Trachea (tissue), 1 donor: ENCODE measurements around the genes HCAR1, DENR and ABCB9.

- PRO-cap = no peak
Observed at GRCh38 chr12:122352628-122352990, 69.9 kb downstream of the CLIP1 start.

DNA sequence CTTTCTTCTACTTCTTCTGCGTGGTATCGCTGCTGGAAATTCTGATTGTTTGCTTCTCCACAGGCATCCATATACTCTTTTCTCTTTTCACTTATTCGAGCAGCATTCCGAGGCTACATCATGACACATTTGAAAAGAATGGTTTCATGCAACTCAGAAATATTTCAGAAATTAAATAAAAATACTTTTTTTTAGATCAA is 18.9 kb downstream of the ZCCHC8 start:
- PRO-cap = no peak

DNA sequence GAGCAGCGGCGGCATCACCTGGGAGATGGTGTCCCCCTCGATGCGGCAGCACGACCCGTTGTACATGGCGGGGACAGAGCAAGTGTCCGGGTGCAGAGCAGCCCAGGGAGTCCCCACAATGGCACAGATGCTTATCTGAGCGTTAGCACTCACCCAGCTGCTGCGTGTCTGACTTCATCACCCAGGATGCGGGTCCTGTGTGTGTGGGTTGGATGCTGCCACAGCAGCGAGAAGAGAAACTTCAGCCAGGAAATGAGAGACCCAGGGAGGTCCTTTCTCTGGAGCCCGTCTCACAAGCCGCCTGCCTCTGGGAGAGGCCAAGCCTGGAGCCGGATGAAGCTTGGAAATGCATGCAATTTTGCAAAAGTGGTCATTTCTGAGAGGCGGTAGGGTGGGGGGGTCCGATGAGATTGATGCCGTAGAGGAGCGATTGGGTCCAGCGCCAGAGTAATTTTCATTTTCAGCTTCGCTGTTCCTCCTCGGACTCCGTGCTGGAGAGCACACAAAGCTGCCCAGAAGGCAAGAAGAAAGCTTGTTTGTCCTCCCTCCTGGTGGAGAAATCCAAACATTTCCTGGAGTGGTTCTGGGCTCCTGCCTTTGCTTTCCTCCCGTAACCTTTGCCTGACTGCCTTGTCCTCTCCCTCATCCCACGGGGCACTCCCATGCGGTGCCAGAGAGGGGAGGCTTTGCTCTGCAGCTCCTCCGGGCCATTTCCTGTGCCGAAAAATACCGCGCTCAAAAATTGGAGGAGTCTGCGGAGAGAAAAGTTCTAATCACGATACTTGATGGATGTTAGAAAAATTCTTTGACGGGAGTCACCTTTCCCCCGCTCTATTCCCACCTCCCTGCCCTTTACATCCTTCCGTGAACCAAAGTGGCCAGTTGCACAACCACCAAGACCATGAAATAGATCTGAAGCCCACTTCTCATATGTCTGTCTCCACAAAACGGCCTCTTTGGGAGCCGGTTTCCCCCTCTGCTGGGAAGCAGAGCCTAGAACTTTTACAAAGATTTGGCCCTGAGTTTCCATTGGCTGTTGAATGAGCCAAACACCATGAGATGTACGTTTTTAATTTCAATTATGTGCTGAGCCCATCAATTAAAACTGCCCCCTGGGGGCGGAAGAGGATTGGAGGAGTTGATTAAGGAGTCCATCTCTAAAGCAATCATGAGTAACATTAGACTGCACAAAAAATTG is at the start of gene HCAR1:
Gene HCAR1 (minus strand): TSS at position 571 of the 1,198 bp plus-strand sequence.
- PRO-cap = no peak

DNA sequence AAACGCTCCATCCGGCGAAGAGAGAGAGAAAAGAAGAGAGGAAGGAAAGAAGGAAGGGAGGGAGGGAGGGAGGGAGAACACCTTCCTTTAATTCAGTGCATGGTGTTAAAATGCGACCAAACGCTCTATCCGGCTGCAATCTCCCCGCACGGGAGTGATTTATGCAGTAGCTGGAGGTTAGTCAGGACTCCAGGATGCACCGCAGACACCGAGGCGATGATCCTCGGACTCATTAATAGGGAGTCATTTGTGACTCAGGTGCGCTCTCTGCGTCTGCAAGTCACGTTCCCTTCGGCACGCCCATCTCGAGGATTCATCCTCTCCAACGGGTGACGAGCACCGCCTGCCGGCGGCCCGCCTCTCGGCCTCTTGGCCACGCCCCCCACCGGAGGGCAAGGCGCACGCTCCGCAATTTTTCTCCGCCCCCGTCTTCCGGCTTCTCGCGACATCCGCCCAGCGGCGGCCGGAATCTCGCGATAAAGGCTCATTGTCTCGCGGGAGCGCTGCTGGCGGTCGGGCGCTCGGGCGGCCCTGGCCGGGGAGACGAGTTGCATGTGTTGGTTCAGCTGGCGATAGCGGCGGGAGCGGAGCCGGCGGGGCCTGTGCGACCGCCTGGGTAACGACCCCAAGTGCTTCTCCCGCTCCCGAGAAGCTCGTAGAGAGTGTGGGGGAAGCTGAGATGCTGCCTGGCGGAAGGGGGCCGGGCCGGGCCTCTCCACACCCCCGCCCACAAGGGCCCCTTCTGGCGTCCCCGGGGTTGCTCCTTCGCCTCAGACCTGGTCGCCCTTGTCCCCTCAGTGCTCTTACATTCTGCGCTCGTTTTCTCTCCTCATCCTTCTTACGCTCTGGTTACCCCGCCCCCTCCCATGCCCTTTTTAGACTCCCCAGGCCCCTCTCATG is at the start of gene DENR:
Gene DENR (plus strand): TSS at position 490 of the 900 bp plus-strand sequence.
- PRO-cap = bidirectional peak, plus-strand start at position 490 of the sequence, minus-strand start at position 237 of the sequence

- PRO-cap = bidirectional peak, plus-strand start at chr12:122947703, minus-strand start at chr12:122947640
Observed at GRCh38 chr12:122946588-122948076, 19.1 kb downstream of the ABCB9 start.

- PRO-cap = unidirectional peak, minus-strand start at chr12:122966443; unidirectional peak, minus-strand start at chr12:122966463
Observed at GRCh38 chr12:122966275-122966928, at the start of gene ABCB9. TSS of gene ABCB9 (minus strand) at chr12:122966463.

DNA sequence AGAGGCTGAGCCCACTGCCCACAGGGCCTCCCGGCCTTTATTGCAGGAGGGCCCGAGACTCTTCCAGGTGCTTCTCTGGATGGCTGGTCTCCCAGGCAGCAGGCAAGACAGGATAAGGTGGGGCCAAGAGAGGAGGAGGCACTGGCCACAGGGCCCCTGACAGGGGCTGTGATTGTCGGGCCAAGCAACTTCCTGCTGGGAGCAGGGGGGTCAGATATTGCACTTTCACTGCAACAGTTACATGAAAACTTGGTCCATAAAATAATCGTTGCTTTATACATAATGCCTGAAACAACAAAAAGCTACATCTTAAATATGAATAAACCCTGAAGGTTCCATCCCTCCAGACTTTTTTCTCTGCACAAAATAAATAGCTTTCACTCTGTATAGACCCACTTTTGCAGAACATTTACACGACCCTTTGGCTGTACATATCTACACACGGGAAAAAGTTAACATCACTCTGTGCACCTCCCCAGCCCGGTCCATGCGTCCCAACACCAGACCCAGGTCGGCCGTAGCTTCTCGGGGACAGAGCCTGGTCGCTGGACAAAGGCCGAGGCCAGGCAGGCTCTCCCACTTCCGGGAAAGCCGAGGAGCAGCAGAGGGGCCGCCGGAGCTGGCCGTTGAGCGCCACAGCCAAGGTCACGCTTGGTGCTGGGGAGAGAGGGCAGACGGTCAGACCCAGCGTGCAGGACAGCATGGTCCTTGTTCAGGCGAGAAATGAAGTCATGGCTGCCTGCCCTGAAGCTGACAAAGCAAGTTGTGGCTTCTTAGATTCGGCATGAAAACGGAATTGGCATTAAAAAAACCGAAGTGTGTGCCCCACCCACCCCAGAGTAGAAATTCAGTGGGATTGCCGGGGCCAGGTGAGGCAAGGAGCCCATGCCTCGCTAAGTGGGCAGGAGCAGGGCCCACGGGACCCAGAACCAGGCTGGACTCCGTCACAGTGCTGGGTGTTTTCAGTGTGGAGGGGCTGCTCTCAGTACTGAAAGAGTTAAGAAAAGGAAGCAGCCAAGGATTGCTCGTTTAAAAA is 4.0 kb downstream of the ARL6IP4 start:
- PRO-cap = no peak

DNA sequence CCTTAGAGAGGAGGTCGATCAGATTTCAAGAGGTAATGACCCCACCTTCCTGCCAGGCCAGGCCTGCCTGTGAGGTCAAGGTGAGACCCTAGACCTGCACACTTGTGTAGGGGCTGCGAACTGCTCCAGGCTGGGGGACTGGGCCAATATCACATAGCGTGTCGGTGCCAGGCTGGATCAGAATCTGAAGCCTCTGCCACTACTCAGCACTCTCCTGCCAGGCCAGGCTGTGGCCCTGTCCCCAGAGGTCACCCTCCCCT is 17.7 kb downstream of the ARL6IP4 start:
- PRO-cap = no peak

DNA sequence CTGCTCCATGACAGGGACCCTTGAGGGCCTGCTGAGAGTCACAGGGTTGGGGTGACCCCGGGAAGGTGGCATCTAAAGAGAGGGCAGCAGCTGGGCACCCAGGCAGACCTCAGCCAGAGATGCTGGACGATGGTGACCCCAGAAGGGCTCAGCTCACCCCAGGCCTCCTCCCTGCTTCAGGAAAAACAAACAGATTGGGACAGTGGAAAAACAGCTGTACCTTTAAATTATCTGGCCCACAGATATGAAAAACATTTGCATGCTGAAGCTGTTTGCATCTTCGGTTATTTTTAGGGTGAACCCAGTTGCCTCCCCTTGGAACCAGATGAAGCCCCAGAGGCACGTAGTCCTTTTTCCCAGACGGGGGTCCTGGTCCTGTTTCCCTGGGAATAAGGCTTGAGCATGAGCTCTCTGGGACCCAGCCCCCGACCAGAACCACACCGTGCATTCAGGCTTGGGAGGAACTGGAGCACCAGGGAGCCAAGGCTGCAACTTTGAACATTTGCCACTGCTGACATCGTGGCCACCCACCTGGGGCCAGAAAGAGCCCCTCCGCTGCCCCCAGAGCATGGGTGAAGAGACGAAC is 66.8 kb downstream of the PITPNM2 start:
- PRO-cap = no peak

GRCh38 chr12:123131375-123132486 is 19.2 kb downstream of the PITPNM2 start:
- PRO-cap = no peak

DNA sequence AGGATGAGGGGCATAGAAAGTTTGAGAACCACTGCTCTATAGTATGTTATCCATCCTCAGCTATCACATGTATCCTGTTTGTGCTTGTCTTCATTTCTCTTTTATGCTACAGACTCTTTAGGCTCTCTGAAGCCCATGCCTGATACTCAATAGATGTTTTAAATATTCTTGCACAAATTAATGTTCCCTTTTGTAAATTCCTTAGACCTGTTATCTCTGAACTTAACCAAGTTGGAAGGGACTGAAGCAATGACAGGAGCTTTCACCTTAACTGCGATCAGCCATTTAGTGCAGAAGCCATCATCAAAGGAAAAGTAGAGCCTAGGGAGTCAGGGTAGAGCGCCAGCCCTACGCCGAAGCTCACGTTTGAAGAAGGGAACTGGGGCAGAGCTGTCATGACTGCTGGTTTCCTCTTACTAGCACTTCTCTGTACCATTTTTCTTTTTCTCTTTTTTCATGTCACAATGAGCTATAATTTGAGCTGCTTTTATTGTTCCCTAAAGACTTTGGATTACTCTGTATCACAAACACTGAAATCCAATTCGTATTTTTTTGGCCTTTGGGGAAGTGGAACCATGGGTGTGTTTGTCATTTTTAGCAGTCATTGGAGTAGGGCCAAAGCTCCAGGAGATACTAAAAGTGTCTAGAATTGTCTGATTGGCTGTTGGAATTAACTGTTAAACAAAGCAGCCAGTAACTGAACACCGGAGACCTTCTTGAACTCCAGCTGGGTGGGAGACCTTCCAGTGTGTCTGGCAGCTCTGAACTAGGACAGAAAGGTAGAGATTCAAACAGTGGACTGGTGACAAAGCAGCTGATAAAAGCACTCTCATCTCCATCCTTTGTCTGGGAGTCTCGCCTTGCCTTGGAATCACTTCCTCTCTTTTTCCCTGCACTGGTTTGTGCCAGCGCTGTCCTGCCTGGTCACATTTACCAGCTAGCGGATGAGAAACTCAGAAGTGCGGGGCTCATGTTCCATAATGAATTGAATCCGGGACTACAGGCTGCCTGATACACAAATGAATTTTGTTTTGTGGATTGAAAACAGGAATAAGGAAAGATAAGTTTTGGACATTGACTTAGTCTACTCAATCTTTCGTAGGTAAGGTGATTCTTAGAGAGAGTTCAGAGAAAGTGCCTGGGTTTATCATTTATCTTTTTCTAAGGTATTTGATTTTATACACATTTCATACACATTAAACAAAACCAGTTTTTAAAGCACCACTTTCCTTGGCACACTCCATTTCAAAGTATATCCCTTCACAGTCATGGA is 9.1 kb downstream of the MTRFR start:
- PRO-cap = no peak

GRCh38 chr12:123267809-123268459 is 3.7 kb downstream of the CDK2AP1 start:
- PRO-cap = no peak

DNA sequence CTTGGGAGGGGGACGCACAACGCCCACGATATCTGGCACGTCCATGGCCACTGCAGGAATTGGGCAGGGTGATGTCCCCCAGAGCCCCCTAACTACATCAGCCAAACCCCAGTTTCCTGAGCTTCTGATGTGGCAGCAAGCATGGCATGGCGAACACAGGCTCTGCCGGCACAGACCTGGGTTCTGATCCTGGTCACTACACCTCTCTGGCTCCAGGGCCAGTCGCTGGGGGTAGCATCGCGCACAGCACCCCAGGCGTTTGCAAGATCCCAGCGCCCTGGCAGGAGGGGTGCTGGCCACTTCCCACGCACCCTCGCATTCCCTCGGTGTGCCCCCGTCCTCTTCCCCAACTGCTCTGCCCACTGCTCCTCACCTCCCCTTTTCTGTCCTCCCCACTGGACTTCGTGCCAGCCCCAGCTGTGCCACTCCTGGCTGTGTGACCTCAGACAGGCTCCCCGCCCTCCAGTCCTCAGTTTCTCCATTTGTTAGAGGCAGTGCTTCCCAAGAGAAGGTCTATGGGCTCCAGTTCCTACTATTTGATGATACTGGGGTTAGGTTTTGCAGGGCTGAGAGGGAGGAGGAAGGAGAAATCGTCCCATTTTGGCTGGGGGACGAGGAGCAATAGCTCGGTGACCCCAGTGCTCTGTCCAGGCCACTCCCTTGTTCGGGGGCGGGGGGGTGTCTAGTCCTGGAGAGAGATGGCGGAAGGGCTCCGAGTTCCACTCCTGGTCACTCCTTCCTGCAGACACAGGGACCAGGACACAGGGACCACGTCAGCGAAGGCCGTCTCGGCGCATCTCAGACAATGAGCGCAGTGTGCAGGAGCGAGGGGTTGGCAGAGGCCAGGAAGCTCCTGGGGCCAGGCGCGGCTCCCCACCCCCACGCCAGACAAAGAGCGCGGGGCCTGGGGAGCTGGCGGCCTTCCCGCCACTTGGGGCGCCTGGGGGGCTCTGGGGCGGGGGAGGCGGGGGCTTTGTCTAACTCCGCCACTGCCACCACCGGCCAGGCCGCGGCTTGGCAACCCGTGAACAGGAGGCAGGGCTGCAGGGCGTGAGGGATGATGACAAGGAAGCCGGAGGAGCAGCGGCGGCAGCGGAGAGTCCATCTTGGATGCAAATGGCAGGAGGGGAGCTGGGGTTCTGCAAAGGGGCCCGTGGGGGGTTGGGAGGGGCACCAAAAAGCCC is 2.5 kb downstream of the CDK2AP1 start:
- PRO-cap = bidirectional peak, plus-strand start at position 891 of the sequence, minus-strand start at position 807 of the sequence

DNA sequence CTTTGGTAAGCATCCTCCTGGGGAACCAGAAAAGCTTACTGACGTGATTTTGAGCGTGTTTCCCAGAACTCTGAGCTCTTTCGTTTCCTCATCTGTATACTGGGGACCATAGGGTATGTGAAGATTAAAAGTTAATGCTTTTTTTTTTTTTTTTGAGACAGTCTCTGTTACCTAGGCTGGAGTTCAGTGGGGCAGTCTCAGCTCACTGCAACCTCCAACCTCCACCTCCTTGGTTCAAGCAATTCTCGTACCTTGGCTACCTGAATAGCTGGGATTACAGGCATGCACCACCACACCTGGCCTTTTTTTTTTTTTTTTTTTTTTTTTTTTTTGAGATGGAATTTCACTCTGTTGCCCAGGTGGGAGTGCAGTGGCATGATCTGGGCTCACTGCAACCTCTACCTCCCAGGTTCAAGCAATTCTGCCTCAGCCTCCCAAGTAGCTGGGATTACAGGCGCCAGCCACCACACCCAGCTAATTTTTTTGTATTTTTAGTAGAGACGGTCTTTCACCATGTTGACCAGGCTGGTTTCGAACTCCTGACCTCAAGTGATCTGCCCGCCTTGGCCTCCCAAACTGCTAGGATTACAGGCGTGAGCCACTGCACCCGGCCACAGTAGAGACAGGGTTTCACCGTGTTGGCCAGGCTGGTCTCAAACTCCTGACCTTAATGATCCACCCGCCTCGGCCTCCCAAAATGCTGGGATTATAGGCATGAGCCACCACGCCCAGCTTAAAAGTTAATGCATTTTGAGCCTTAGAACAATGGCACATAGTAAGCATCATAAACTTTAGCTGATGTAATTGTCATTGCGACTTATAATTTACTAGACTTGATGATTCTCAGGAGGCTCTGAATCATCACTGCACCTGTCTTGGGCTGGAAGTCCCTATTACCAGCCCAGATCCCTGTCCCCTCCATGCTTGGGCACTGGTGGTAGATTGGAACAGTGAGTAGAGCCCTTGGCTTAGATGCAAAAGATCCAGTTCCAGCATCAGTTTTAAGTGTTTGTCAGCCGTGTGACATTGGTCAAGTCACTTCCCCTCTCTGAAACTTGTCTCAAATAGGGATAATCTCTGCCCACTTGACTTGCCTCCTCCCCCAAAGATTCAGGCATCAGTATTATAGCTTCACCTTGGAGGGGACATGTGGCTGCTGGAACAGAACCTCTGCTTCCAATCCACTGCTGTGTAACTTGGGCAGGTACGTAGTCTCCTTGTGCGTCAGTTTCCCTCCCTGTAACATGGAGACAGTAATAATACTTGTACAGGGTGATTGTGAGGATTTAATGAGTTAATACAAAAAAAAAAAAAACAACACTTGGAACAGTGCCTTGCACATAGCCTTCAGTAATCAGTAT is 26.0 kb downstream of the KMT5A start:
- PRO-cap = no peak

- PRO-cap = no peak
Observed at GRCh38 chr12:123444616-123445003, 8.1 kb upstream of the RILPL2 start.

- PRO-cap = unidirectional peak, plus-strand start at chr12:123479080
Observed at GRCh38 chr12:123478714-123479207, 20.8 kb downstream of the SNRNP35 start.

DNA sequence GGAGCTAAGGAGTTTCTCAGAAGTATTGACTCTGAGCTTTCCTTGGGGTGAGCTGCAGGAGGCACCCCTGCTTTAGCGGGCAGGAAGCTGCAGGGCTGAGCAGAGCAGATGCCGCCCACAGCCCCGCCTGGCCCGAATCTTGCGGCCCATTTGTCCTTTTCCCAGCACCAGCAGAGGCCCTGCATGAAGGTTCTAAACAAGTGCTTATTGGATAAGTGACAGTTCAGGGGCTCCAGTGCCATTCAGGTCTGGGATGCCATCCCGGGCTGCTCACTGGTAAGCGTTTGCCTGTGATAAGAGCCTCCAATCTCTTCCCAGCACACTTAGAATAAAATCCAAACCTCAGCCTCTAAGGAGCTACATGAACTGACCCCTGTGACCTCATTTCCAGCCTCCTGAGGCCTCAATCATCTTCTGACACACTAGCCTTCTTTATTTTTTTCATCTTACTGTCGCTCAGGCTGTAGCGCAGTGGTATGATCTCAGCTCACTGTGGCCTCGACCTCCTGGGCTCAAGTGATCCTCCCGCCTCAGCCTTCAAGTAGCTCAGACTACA is 11.3 kb downstream of the RILPL1 start:
- PRO-cap = no peak

GRCh38 chr12:123618365-123619136 is 14.9 kb downstream of the EIF2B1 start:
- PRO-cap = no peak

GRCh38 chr12:123714324-123714657 is 2.1 kb downstream of the ATP6V0A2 start:
- PRO-cap = no peak

DNA sequence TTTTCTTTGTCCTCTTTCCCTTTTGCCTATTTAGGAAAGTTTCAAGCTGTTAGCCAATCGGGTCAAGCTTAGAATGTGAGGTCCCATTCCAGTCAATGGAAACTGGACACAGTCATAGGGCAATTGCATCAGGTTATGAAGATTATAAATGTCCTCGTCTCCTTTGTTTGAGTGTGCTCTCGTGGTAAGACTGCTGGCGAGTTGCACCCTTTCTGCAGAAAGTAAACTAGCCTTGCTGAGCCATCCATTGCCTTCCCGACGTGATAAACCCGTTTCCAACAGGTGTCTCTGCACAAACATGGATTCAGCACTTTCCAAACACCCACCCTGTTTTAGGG is 30.9 kb downstream of the CCDC92 start:
- PRO-cap = no peak